Jejunum (tissue), 1 donor: ENCODE data around the gene BCO2.

GRCh38 chr11:111439028-111439500, 60.0 kb upstream of the POU2AF1 start:
- PRO-cap: no peak

DNA sequence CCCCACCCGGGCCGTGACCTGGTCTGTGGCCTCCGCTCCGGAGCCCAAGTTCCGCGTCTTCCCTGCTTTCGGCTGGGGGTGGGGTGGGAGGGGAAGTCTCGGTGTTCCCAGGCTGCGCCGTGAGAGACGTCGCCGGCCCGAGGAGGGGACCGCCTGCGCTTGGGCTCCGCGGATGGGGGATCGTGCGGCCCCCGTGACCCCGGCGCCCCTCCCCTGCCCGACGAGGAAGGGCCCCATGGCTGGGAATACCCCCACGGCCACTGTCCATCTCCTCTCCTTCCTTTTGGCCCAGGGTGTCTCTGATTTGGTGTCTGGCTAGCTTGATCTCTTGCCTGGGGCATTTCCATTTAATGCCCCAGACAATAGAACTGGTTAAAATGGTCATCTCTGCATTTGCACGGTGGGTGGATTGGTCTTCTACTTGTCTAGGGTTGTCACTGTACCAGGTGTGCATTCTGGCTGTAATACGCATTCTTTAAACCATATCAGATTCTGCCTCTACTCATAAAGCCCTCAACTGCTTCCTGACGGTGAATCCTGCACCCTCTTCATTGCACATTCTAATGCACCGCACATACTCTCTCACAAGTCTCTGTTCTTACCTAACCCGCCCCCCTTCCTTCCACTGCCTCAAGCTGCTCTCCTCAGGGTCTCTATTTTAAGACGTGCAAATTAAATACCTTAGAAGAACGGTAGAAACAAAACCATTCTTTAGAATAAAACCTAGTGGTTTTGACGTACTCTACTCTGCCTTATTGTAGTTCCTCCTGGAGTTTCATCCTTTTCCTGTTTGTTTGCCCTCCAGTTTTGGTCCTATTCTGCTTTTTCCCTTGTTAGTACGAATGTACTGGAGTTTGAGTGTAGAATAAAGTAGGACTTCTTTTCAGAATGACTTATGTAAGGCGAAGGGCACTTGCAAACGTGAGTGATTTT, 1.0 kb downstream of the SIK2 start:
- PRO-cap: bidirectional peak, plus-strand start at position 122 of the sequence, minus-strand start at position 64 of the sequence

DNA sequence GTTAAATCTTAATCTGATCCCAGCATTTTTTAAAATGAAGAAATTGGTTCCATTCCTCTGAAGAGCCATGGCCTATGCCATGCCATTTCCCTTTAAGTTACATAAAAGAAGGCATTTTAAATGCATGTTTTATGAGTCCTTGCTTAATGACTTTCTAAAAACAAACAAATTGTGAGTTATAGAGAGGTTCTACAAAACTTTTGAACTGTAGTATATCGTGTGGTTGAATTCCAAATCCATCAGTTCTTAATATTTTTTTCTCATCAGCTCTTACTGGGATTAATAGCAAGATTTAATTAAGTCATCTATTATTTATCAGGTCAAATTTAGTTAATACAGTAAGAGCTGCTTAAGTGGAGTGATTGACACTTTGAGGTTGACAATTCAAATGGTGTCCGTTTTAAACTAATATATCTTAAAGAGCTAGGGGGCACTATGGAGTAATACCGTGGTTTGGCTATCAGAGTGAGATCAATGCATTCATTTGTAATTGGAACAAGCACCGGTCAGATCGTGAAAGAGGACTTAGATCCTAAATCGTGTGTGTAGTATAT, 2.0 kb downstream of the SIK2 start:
- PRO-cap: no peak

DNA sequence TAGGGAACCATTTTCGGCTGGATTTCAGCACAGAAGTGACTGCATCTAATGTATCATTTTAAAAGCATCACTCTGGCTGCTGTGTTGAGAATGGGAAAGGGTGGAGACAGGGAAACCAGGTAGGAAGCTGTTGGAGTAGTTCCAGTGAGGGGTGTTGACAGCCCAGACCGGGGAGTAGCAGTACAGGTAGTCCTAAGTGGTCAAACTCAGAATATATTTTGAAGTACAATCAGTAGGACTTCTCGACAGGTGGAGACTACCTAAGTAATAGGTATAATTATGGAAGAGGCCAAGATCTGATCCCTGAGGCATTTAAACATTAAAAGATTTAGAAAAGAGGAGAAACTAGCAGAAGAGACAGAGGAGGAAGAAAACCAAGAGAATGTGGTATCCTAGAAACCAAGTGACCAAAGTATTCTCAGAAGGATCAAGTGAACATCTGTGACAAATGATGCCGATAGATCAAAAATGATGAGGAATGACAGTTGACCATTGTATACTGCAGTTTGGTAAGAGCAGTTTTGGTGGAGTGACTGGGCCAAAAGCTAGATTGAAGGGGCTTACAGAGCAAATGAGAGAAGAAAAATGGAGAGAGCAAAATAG, 23.0 kb downstream of the SIK2 start:
- PRO-cap: no peak

GRCh38 chr11:111836111-111836350, 35.4 kb downstream of the ALG9 start:
- PRO-cap: no peak

DNA sequence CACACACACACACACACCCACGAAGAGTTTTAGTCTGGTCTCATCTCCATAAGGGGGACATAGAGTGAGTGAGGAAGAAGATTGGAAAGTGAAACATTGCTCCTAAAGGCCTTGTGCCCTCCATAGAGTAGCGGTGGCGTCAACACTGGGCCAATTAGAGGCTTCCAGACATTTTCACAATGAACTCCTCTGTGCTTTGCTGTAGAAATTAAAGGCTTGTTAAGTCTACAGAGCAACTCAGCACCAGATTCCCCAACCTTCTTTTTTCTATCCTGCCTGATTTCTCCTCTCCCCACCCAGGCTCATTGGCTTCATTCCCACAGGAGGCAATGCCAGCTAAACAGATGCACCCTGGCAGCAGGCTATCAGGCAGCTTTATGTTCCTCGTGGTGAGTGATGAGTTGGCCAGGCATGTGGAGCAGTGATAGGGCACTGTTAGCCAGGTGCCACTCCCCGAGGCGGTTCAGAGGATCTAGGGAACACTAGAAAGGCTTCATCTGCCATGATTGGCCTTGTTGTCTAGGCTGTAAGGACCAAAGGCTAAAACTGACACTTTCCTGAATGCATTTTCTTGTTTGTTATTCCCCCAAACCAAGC, 4.8 kb downstream of the DIXDC1 start:
- PRO-cap: no peak

DNA sequence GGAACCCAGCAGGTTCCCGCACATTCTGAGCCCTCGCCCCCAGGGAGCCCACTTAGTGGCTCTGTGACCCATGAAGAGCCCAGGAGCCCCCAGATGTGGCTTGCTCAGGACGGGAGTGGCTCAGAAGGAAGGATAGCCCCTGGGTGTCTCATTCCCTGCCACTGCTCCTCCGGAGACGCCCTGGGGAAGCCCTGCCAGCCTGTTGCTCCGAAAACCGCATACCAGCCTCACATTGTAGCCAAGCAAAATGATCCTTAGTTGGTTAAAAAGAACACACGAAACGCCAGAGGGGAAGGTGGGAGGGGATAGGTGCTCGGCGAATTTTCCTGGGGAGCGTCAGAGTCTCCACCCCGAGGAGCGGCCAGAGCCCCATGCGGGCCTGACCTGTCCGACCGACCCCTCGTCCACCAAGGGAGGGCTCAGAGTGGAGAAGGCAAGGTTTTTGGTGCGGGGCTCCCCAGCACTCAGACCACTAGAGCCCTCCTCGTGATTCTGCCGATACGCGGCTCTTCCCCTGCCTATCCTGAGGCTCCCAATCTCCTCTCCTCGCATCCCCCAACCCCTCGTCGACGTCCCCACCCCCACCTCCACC, 39.5 kb downstream of the DIXDC1 start:
- PRO-cap: bidirectional peak, plus-strand start outside the sequence, minus-strand start at position 525 of the sequence

- PRO-cap: no peak
Measured at GRCh38 chr11:112016130-112016897, 8.9 kb upstream of the DLAT start.

- PRO-cap: no peak
Measured at GRCh38 chr11:112075423-112075999, 1.4 kb downstream of the NKAPD1 start.

DNA sequence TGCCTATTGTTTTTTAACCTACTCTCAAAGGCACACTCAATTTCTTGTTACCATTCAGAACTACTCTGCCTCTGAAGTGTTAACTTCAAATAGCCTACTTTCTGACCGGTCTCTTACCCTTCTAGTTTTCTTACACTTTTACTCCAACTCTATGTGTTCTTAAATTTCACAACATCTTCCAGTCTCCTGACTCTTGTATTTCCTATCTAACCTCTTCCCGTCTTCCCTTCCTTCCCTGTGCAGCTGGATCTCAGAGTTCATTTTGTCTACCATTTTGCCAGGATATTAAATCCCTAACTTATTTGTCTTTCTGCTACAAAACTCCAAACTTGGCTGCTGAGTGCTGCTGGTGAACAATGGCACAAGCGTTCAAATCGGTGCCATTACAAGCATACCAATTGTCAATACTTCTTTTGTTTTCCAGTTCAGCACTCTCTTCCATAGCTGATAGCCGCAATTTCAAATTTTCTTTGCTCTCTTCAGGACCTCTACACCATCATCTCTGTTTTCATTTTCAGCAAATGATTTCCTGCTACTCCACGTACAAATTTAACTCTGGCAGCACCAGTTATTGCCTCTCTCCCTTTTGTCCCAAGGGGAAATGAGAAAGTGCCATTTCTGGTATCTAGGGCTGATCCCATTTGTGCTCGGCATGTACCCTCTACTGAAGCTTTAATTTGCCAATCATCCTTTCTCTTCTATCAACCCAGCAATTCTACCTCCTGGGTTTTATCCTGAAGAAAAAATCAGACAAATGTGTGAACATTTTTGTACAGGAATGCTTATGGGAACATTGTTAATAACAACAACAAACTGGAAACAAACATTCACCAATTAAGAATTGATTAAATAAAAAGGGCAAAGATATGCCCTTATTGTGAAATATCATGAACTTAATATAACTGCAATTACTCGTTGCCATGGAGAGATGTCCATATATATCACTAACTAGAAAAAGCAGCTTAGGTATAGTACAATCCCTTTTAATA, 13.3 kb downstream of the IL18 start:
- PRO-cap: no peak

DNA sequence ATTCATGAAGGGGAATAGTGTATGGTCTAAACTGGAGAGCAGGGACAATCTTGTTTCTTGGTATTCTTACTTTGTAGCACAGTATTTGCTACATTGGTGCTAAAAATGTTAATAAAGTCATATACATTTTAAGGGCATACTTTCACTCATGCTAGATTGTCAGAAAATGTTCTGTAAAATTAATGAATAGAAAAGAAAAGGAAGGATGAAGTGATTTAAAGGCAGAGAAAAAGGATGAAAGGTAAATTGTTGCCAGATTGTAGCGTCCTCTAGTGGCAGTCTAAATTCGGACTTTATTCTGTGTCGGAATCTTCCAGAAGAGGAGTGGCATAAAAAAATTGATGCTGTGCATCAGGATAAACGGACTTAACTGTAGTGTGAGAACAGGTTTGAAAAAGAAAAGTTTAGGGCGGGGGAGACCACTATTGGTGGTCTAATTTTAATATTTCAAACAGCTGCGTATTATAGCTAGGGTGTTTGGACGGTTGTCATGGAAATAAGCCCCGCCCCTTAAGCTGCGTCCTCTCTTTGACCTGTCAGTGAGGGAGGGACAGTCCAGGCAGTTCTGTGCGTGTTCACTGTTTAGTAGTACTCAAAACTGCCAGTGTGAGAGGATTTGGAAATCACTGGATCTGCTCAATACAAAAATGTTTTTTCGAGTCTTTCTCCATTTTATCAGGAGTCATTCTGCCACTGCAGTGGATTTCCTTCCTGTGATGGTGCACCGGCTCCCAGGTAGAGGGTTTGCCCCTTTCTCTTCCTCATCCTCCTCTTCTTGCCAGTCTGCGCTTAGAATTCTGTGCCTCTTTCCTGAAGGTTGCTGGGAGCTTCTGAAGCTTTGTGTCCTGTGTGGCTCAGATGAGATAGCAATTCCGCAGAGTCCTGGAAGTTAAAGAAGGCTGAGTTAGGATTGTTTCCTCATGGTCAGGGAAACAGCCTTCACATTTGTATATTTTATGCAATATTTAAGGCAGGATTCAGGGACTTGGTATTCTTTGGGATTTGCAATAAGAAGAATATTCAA, at the start of gene BCO2:
Gene BCO2 (plus strand): TSS at position 558 of the 1,024 bp plus-strand sequence.
- PRO-cap: no peak

DNA sequence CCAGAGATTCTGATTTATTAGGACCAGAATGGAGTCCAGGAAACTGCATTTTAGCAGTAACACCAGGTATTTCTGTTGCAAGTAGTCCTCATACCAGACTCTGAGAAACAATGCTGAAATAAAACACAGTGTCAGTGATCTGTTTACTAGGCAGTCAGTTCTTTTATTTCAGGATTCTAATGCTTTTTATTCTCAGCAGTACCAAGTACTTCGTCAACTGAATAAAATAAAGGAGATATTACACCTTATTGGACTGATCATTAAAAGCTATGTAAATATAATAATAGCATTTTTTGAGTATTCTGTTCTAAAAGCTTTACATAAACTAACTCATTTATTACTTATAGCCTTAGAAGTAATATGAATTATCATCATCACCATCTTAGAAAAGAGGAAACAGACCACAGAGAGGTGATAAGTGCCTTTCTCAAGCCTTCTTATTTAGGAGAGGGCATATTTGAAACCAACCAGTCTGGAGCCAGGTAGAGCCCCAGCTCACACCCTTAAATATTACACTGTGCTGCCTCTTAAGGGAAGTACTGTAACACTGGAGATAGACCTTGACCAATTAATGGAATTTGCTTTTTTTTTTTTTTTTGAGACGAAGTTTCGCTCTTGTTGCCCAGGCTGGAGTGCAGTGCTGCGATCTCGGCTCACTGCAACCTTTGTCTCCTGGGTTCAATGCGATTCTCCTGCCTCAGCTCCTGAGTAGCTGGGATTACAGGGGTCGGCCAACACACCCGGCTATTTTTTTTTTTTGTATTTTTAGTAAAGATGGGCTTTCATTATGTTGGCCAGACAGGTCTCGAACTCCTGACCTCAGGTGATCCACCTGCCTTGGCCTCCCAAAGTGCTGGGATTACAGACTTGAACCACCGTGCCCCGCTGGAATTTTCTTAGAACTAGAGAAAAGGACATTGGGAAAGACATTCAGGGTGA, 2.3 kb downstream of the BCO2 start:
- PRO-cap: no peak

DNA sequence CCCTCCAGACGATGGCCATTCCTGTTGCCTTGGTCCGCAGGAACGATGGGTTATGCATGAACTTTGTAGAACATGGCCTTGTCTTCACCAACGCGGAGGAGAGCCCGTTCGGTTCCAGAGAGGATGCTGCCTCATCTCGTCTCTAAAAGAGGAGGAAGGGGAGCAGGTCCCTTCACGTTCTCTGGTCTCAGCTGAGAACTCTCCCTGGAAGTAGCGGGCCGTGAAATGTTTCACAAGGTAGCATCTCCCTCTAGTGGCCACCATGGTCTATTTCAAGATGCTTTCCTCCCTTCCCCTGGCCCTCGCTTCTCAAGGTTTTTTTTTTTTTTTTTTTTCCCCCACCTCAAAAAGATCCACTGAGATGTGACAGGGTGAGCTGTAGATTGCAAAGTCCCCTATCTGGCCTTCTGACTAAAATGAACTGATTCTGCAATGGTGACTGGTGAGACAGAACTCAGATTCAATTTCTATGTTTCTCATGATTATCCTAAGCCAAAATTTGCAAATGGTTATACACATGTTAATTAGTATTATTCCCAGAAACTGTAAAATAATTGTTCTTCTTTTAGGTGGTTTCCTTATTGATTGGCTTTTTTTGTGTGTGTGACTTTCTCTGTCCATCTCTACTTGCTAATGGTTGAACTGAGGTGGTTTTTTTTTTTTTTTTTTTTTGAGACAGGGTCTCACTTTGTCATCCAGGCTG, 20.0 kb upstream of the PLET1 start:
- PRO-cap: no peak

DNA sequence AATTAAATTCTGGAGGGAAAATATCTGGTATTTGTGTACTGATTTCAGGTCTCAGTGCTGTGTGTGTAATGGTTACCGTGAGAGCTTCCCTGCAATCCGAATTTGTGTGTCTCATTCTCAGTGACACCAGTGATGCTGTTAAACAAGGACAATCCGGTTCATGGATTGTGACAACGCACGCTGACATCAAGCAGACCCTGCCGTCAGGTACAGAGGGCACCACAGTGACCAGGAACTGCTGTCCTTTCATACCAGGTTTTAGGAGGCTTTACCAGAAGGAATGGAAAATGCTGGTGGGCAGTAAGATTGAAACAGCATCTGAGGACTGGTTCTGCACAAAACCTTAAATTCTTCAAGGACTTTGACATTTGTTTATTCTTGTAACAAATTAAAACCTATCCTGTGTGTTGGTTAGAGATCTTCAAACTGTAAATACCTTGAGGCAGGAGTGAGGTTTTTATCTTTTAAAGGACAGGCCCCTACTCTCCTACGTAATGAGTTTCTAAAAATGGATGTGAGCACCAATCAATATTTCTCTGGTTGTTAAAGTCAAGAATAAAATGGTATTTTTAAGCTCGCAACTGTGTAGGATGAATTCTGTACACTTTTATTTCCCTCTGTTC, 30.6 kb upstream of the PLET1 start:
- PRO-cap: no peak

DNA sequence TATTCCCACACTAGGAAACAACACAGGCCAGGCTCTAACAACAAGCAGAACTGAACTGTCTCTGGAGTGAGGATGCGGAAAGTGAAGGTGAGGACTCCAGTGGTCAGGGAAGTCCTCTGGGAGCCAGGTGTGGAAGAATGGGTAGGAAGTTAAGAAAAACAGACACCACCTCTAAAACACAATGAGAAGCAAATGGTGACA, 298.5 kb upstream of the PLET1 start:
- PRO-cap: no peak

DNA sequence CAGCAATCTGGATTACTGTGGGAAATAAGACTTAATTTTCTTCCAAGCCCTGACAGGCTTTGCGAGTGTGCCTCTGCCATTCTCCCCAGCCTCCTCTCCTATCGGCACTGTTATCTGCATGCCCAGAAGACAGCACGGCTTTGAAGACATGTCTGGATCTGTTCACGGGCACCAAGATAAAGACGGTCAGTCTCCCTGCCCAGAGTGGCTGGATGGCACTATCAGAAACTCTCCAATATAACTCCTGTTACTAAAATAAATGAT, 182.7 kb upstream of the NCAM1 start:
- PRO-cap: no peak

- PRO-cap: no peak
Measured at GRCh38 chr11:112834088-112835013, 126.9 kb upstream of the NCAM1 start.

DNA sequence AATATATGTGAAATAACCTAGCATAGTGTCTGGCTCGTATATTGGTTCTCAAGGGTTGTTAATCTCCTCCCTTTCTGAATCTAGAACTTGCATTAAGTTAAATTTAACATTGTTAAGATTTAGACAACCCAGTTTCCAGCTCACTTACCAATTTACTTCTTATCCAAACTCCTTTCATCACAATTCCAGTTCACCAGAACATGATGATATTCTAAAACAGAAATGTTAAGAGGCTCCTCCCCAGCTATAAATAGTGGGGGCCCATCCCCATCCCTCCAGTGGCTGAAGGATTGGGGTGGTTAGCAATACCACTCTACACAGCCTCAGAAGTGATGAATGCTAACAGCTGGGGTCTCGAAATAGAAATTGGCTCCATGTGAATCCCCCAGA, 98.0 kb upstream of the NCAM1 start:
- PRO-cap: no peak

GRCh38 chr11:112950192-112950568, 11.0 kb upstream of the NCAM1 start:
- PRO-cap: no peak

GRCh38 chr11:113309729-113310024, 4.7 kb upstream of the TTC12 start:
- PRO-cap: no peak